Uterus (tissue), 7 donors: ENCODE measurements around the genes ZRANB3 and UBXN4.

DNA sequence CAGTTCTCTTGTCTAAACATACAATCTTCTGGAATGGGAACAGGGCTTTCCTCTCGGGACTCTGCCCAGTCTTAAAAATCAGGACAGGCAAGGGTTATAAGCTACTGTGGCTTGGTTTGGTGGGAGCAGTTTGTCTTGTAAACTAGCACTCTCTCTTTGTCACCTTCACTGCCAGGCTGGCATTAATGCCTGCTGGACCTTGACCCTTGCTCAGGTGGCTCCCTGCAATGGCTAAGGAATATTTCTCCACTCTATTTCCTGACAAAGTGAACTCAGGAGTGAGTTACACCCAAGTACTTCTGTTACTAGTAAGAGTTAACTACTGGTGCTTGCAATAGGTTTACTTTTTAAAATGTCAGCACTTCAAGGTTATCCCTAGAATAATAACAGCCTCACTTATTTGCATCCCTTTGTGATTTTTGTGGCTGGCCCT lies 129.4 kb upstream of the MGAT5 start:
- PRO-cap, 4 experiments = no peak in any of the 4 experiments
- RAMPAGE, long total RNA, 2 experiments = no peak in any of the 2 experiments
- RRBS = no CpG with 5 or more reads among the region's 1 CpG

DNA sequence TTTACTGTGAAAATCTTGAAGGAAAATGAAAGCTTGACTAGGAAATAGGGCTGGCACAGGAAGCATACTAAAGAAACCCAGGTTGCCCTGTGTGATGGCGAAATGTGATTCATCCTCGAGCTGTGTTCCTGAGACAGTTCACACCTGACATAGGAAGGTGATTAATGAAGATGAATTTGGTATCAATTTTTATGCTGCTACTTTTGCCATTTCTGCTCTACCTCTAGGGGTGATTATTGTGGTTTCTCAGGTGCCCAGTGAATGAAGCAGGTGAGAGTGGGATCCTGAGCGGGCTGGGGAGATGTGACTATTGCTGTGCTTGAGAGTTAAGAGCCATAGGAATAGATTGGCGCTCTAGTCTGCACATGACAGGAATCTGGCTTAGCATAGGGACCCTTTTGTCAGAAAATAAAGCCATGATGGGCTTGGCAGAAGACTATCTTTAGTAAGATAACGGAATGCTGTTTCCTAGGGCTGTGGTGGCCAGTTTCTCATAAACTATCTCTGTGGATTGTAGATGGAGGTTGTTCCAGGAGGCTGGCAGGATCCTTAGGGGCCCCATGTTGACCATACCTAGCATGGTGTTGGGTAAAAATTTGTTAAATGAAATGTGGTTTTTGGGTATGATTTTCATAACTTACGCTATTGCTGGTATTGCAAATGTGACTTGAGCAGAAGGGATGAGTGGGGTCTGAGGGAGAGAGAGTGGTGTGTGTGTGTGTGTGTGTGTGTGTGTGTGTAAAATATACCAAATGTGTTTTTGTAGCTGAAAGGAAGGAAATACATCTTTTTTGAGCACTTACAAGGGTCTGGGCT lies 37.1 kb upstream of the MGAT5 start:
- PRO-cap, 4 experiments = no peak in any of the 4 experiments
- RAMPAGE, long total RNA, 2 experiments = no peak in any of the 2 experiments
- RRBS = no CpG with 5 or more reads among the region's 6 CpGs

DNA sequence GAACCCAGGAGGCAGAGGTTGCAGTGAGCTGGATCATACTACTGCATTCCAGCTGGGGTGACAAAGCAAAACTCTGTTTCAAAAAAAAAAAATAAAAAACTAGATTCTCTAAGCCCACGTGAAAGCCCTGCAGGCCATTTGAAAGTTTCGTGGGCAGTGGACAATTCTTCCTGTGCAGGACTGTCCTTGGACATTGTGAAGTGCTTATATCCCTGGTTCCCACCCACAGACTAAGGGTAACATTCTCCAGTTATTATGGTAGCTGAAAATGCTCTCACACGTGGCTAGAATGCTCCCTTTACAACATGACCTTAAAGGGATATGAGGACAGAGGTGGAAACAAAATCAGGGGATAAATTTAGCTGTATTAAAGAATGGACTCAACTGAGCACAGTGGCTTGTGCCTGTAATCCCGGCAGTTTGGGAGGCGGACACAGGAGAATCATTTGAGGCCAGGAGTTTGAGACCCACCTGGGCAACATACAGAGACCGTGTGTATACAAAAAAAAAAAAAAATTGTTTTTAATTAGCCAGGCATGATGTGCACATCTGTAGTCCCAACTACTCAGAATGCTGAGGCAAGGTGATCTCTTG lies 167.7 kb downstream of the MGAT5 start:
- PRO-cap, 4 experiments = no peak in any of the 4 experiments
- RAMPAGE, long total RNA, 2 experiments = no peak in any of the 2 experiments
- RRBS = no CpG with 5 or more reads among the region's 6 CpGs

DNA sequence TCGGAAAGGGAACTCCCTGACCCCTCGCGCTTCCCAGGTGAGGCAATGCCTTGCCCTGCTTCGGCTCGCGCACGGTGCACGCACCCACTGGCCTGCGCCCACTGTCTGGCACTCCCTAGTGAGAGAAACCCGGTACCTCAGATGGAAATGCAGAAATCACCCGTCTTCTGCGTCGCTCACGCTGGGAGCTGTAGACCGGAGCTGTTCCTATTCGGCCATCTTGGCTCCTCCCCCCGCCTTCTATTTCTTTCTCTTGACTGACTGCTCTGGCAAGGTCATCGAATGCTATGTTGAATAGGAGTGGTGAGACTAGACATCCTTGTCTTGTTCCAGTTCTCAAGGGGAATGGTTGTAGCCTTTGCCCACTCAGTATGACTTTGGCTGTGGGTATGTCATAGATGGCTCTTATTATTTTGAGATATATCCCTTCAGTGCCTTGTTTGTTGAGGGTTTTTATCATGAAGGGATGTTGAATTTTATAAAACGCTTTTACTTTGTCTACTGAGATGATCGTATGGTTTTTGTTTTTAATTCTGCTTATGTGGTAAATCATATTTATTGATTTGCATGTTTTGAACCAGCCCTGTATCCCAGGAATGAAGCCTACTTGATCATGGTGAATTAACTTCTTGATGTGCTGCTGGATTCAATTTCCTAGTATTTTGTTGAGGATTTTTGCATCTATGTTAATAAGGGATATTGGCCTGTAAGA lies 62.3 kb downstream of the TMEM163 start:
- PRO-cap, 4 experiments = no peak in any of the 4 experiments
- RAMPAGE, long total RNA, 2 experiments = no peak in any of the 2 experiments
- RRBS = no CpG with 5 or more reads among the region's 20 CpGs

- PRO-cap, 4 experiments = no peak in any of the 4 experiments
- RAMPAGE, long total RNA, 2 experiments = no peak in any of the 2 experiments
- RRBS = no CpG with 5 or more reads among the region's 5 CpGs
Observed at GRCh38 chr2:134670845-134671352, 47.9 kb downstream of the TMEM163 start.

GRCh38 chr2:134957543-134958745 lies 39.3 kb downstream of the CCNT2 start:
- PRO-cap, 4 experiments = no peak in any of the 4 experiments
- RAMPAGE, long total RNA, 2 experiments = no peak in any of the 2 experiments
- RRBS = no CpG with 5 or more reads among the region's 9 CpGs

DNA sequence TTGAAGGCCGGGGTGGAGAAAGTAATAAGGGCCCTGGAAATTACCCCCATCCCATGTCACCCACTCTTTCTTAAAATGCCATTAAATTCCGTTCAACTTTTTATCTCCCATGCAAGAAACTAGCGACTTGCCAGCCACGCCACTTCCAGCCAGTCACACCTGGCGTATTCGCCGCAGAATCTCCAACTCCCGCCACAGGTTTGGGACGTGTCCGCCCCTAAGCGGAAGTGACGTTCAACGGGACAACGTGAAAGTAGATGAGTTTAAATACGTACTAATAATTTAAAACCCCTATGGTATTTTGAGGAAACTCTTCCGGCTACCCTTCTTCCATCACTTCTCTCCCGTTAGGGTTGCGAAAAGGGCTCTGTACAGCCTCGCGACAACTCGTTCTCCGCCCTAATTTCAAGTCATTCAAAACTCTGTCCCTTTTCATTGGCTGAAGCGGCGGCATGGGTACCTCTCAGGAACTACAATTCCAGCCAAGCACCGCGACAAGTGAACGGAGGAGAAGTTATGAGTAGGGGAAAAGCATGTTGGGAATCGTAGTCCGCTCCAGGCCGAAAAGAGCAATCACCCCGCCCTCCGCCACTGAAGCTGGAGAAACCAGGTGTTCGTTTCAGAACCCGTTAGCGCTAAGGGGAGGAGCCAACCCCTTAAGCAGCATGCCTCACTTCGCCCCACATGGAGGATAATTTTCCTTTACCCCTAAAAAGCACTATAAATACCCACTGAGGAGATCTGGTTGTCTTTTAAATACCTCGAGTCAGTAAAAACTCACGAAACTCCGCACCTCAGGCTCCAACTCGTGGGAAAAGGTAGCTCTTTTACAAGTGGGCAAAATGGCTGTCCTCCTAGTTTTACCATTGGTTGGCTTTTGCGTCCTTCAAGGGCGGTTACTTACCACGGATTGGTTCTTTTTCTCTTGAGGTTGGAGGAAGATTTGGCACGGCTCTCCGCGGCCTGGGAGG lies at the start of gene ZRANB3:
Gene ZRANB3 (minus strand): TSS at position 852 of the 971 bp plus-strand sequence.
- PRO-cap, 4 experiments = peak in 4 of 4 experiments; most common plus-strand start position 622 of the sequence (in 2); most common minus-strand start position 183 of the sequence (in 2)
- RAMPAGE, long total RNA, 2 experiments = start-site peak on the minus strand in 1 of 2 experiments, centred at position 213 of the sequence, 16 reads per replicate
- RRBS = no CpG with 5 or more reads among the region's 46 CpGs

DNA sequence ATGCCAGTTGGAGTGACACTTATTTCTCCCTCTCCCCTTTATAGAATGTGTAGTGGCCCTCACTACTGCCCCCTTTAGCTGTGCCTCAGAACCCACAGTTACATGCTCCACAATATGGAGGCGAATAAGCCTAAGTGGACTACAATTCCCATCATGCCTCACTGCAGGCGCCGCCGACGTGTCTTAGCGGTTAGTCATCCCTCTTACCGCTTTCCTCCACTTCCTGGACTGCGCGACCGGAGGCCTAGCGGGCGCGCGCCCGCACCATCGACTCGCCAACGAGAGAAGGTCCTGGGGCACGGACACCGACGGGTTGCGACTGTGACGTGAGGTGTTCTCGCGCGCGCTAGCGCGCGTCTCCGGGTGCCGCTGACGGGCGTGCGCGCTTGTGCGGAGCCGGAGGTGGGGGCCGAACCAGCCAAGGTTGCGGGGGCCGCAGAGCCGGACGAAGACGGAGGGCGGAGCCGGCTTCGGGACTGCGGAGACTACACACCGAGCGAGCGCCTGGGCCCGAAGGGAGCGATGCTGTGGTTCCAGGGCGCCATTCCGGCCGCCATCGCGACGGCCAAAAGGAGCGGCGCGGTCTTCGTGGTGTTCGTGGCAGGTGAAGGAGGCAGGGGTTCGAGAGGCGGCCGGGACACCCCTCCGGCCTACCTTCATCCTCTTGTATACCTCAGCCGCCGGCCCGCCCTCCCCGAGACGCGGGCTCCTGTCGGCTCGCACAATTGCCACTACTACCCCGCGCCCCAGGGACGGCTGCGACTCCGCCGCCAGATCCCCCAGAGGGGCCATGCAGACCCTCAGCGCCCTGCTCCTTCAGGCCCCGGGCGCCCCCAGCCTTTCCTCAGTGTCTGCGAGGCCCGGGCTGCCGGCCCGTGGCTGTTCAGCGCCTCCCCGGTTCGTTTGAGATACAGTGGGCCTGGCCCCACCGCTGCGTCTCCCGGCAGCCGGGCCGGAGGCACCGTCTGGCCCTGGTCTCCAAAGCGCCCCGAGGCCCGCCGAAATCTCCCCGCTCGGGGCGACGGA lies at the start of gene UBXN4:
Gene UBXN4 (plus strand): TSS at position 448 of the 1,026 bp plus-strand sequence.
- PRO-cap, 4 experiments = peak in 4 of 4 experiments; most common plus-strand start position 227 of the sequence (in 3); most common minus-strand start position 280 of the sequence (in 2)
- RAMPAGE, long total RNA, 2 experiments = start-site peak on the plus strand in 1 of 2 experiments, centred at position 489 of the sequence, 940 reads per replicate
- RRBS = 2% methylated on average over 49 of the region's 106 CpGs

DNA sequence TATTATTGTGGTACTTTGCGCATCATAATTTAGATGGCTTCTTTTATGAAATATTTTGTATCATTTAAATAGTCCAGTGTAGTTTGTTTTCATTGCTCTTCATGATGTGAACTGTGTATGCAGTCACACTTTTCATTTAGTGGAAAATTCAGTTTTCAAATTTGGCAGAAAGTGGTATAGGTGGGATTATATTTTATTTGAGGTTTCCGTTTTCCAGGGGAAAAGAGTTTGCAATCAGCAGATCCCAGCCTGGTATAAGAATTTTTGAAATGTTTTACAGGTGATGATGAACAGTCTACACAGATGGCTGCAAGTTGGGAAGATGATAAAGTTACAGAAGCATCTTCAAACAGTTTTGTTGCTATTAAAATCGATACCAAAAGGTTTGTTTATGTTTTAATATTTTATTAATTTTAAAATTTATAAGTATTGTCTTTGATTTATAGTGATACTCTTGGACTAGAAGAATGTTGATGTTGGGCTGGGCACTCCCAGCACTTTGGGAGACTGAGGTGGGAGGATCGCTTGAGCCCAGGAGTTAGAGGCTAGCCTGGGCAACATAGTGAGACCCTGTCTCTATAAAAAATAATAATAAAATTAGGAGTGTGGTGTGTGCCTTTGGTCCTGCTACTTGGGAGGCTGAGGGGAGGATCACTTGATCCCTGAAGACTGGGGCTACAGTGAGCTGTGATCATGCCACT lies 6.5 kb downstream of the UBXN4 start:
- PRO-cap, 4 experiments = no peak in any of the 4 experiments
- RAMPAGE, long total RNA, 2 experiments = no peak in any of the 2 experiments
- RRBS = no CpG with 5 or more reads among the region's 4 CpGs

- PRO-cap, 4 experiments = no peak in any of the 4 experiments
- RAMPAGE, long total RNA, 2 experiments = no peak in any of the 2 experiments
Observed at GRCh38 chr2:135753602-135754056, 12.0 kb downstream of the UBXN4 start.

DNA sequence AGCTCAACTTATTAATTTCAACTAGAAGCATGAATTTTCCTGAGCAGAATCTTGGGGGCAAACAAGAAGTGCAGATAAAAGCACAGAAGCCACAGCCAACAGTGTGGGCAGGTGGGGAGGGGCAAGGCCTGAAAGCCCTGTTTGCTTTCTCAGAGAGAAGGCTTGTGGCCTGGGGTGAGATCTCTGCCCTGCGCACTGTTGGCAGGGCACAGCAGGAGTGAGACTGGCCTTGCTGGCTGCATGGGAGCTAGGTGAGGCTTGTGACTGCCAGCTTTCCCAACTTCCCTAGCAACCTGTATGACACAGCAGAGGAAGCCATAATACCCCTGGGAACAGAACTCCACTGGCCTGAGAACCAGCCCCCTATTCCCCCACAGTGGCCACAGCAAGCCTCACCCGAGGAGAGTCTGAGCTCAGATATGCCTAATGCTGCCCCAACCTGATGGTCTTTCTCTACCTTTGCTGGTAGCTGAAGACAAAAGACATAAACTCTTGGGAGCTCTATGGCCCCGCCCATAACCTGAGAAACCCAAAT lies 44.6 kb downstream of the LCT start:
- PRO-cap, 4 experiments = no peak in any of the 4 experiments
- RAMPAGE, long total RNA, 2 experiments = no peak in any of the 2 experiments
- RRBS = no CpG with 5 or more reads among the region's 3 CpGs

DNA sequence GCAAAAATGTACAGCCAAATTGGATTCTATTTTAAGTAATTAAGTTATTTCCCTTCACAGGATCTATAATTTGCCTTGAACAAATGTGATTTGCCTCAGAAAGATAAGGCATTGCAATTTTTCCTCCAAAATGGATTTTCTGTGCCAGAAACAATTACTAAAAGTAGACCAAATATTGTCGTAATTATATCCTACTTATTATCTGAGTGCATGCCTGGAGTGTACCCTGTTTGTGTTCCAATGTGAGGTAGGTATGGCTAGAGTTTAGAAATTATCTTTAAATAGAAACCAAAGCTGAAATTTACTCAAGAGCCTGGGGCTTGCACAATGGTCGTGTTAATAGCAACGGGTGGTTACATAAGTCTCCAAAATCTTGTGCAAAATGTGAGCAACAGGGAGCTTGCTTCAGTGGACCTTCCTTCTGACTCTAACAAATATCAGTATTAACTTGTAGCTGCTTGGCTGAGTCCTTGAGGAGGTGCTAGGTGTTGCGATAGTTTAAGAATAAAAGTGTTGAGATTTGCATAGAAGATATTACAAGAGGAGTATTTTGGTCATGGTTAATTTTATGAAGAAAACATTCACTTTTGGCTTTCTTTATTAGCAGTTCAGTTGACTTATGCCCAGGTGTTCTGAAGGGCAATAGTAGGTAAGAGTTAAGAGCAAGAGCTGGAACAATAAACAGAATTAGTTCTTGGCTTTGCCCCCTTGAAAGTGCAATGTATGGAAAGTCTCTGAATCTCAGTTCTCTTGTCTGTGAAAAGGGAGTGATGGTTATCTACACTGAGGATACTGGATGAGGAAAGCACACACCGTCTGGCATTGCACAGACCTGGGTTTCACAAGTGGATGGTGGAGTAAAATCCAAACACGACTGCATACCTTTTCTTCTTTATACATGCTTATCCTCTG lies 4.6 kb downstream of the CXCR4 start:
- PRO-cap, 4 experiments = no peak in any of the 4 experiments
- RAMPAGE, long total RNA, 2 experiments = no peak in any of the 2 experiments
- RRBS = no CpG with 5 or more reads among the region's 6 CpGs

- PRO-cap, 4 experiments = peak in 2 of 4 experiments; most common plus-strand start chr2:136117077 (in 2); most common minus-strand start chr2:136116998 (in 2)
- RAMPAGE, long total RNA, 2 experiments = no peak in any of the 2 experiments
- RRBS = no CpG with 5 or more reads among the region's 79 CpGs
Observed at GRCh38 chr2:136116915-136117862, 760 bp downstream of the CXCR4 start.

- PRO-cap, 4 experiments = no peak in any of the 4 experiments
- RAMPAGE, long total RNA, 2 experiments = no peak in any of the 2 experiments
- RRBS = no CpG with 5 or more reads among the region's 3 CpGs
Observed at GRCh38 chr2:136128103-136128979, 10.4 kb upstream of the CXCR4 start.

DNA sequence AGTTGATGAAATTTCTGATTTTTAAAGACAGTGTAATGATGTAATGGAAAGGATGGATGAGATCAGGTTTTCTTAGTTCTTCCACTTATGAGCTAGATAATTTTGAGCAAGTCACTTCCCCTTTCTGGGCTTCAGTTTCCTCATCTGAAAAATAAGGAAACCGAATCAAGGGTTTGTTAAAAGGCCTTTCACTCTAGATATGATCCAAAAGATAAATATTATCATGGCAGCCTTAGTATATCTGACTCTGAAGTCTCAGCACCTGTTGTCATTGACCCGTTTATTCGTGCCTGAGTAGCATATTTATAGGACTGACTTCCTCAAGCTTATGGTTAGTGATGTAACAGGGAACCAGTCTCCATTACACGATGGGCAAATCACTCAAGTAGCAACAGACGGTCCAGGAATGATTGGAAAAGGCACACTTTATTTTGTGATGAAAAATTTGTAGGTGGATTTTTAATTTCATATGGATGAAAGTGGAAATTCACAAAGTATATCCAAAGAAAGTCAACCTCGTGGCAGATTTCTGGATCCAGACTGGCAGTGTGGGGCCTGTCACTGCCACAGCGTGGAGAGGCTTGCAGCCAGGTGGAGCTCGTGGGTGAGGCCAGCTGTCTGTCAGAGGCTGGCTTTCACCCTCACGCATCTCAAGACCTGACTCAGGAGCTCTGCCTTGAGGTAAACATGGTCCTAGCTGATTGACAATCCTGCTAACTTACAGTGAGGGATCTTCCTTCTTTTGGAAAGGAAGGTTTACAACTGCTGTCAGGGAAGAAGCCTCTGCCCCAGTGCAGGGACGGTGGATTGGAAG lies 137.9 kb upstream of the CXCR4 start:
- PRO-cap, 4 experiments = no peak in any of the 4 experiments
- RAMPAGE, long total RNA, 2 experiments = no peak in any of the 2 experiments
- RRBS = no CpG with 5 or more reads among the region's 10 CpGs

GRCh38 chr2:136325103-136325579 lies 207.2 kb upstream of the CXCR4 start:
- PRO-cap, 4 experiments = no peak in any of the 4 experiments
- RAMPAGE, long total RNA, 2 experiments = no peak in any of the 2 experiments
- RRBS = no CpG with 5 or more reads among the region's 2 CpGs

DNA sequence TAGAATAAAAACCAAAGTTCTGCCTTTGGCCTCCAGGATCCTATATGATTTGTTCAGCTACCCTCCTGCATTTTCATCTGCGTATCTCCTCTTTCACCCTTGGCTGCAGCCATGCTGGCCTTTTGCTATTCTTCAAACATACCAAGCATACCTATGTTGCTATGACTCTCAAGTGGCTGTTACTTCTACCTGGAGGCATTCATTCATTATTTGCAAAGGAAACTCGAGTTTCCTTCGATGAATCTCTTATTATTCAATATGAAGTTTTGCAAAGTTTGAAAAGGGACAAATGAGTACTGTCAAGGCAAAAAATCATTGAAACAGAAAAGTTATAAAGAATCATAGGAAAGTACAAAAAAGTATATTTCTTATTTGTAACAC lies 106.3 kb upstream of the HNMT start:
- PRO-cap, 4 experiments = no peak in any of the 4 experiments
- RAMPAGE, long total RNA, 2 experiments = no peak in any of the 2 experiments
- RRBS = no CpG with 5 or more reads among the region's 3 CpGs

DNA sequence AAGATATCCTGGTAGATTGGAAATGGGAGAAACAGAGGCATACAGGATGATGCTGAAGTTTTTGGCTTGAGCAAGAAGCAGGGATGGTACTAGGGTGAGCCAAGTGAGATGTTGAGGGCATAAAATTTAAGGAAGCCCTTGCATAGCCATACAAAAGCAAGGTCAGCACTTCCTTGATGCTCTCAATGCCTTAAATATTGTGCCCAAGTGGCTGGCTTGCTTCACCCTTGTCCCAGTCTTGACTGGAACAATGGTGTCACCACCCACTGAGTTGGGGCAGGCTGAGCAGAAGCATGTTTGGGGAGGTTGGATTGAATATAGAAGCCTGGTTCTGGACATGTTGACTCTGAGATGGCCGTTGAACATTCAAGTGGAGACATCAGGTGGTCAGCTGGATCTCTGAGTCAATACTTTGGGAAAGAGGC lies 43.2 kb upstream of the HNMT start:
- PRO-cap, 4 experiments = no peak in any of the 4 experiments
- RAMPAGE, long total RNA, 2 experiments = no peak in any of the 2 experiments
- RRBS = no CpG with 5 or more reads among the region's 1 CpG

- PRO-cap, 4 experiments = no peak in any of the 4 experiments
- RAMPAGE, long total RNA, 2 experiments = no peak in any of the 2 experiments
- RRBS = no CpG with 5 or more reads among the region's 3 CpGs
Observed at GRCh38 chr2:137947371-137947803, 16.9 kb upstream of the HNMT start.

DNA sequence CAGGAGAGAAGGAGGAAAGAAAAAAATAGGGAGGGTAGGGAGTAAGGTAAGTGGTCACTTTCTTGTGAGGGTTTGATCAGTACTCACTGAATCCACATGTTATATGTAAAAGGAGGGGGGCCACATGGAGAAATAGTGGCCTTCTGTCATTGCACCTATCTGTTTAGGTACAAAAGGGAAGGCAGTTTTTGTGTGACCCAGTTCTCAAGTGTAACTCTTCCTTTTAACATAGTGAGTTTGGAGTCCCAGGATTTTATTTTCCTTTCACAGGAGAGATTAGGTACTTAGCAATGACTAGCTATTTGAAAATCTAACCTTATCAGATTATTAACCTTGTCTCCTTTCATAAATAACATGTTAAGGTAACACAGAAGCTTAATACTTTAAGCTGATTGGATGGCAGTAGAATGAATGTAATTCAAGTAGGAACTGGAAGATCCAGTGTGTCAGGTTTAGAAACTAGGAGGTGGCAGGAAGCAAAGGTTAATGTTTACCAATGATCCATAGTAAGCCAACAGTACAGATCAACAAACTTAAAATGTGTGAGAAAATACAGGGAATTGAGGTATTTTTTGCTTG lies 11.1 kb downstream of the HNMT start:
- PRO-cap, 4 experiments = peak in 1 of 4 experiments; most common plus-strand start position 496 of the sequence (in 1); most common minus-strand start position 212 of the sequence (in 1)
- RAMPAGE, long total RNA, 2 experiments = no peak in any of the 2 experiments